Fibroblast of the aortic adventitia (primary cell): ENCODE results near the genes AGBL3 and TMEM140.

DNA sequence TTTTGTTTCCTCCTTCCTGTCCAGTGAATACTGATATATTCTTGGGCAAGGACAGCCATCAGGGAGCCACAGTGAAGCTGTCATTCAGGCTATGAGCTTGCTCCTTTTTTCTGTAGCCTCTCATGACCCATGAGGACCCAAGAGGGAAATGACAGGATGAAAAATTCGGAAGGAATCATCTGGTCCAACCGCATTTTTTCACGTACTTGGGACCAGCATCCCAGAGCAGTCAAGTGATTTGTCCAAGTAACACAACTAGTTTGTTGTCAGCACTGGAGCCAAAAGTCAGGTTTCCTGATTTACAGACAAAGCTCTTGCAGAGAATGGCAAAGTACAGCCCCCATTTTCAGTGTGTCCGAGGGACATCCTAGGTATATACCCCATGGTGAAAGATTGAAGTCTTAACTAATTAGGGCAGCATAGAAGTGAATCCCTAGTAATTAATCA, 47.1 kb upstream of the AGBL3 start:
- CAGE, long polyA plus RNA: no peak

- CAGE, long polyA plus RNA: no peak
These were observed at the start of gene AGBL3 for GRCh38 chr7:134986301-134987460. AGBL3 (plus strand) TSS chr7:134986508.

DNA sequence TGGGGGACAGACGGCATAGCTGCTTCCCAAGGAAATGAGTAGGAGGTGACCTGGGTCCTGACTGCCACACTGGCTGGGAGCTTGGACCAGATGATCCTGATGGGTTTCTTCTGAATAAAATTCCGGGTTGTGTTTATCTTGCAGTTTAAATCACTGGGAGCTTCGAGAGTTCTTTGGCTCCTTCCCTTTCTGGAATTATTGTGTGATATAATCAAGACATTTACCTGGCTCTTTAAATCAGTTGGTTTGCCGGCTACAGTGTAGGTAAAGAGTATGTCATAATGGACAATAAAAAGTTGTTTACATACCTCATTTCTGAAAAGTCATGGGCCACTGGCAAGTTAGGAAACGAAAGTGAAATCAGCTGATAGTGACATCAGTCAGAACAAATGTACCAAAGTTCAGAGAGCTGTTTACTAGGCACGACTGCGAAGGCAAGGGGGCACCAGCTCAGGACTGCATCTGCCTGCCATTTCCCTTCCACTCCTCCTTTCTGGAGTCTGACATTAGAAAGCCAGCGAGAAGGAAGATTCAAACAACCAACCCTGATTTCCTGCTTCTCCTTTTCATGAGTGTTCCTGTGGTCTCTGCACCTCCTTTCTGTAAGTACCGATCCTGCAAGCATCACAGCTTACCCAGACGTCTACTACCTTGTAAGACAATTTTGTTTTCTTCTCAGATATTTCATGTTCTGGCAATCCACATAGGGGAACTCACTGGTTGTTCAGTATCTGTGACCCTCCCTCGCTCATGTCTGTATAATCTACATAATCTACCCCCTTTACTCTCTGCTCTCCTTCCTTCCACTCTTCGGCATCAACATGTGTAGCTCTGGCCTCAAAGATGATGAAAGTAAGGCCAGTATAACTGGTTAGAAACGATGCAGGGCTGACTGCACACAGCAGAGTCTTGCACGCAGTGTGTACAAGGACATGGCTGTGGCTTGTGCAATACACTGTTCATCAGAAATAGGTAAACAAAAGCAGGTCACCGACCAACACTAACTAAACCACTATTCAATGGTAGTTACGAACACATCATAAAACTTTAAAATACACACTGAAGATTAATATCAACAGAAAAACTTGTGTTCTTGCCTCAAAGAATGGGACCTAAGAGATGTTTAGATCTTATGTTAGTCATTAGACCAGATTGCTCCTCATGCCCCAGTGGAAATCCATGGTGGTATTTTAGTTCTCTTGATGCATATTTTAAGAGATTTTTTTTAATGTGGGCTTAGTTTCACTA, at the start of gene TMEM140:
Gene TMEM140, plus strand, starts transcription at position 404 of the 1,248 bp plus-strand sequence.
- CAGE, long polyA plus RNA: no peak

DNA sequence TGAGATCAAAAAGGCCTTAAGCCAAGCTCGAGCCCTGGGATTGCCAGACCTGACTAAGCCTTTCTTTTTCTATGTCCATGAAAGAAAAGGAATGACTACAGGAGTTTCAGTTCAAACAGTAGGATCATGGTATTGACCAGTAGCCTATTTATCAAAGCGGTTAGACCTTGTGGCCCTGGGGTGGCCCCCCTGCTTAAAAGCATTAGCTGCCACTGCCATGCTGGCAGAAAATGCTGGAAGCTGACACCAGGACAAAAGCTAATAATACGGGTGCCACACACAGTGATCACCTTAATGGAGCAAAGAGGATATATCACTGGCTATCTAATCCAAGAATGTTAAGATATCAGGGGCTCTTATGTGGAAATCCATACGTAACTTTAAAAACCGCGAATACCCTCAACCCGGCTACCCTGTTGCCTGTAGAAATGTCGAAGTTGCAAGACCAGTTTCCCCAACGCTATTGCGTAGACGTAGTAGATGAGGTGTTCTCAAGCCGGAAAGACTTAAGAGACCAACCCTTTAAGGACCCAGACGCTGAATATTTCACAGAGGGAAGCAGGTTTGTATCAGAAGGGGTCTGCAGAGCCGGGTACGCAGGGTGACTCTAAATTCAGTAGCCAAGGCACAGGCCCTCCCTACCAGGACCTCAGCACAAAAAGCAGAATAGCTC, 7.8 kb upstream of the CYREN start:
- CAGE, long polyA plus RNA: no peak

DNA sequence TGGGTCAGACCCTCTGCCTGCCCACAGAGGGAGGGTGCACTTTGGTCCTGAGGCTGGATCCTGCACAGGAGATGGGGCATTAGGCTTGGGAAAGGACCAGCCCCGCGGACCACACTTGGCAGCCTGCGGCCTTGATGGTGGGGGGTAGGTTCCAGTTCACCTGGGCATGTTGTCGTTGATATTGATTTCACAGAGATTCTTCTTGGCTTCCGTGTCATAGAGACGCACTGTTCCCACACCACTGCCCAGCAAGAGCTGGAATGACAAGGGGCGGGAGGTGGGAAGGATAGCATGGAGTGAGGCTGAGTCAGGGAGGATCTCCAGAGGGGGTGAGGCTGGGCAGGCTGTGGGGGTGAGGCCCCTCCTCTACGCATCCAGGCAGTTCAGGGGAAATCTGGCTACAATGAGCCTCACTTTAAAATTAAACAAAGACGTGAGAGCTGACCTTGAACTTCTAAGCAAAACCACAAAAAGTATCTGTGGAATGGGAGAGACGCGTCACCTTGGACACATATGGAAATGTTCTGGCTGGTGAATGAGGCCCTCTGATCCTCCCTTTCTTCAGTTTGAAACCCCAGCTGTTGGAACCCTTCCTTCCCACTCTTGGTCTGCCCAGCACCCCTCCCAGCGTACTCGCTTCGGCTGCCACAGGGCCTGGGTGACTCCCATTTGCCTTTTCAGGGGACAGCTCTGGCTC, 17.8 kb downstream of the WDR91 start:
- CAGE, long polyA plus RNA: no peak

DNA sequence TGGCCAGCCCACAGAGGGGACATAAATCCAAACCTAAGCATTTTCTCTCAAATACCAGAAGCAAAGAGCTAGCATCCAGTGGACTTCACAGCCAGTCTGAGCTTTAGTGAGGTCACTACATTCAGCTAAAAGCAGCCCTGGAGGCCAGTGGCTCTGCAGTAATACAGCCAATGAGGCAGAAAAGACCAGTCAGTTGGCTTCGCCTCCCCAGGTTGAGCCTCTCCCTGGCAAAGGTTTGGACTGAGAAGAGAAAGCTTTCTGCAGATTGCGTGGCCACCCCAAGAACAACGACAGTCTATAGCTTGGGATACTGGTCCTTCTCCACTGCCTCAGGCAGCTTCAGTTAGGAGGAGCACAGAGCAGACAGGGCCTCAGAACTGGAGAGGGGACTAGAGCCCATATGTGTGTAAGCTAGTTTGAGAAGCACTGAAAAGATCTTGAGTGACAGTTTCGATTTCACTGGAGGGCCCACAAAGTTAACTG, 3.8 kb downstream of the WDR91 start:
- CAGE, long polyA plus RNA: no peak

DNA sequence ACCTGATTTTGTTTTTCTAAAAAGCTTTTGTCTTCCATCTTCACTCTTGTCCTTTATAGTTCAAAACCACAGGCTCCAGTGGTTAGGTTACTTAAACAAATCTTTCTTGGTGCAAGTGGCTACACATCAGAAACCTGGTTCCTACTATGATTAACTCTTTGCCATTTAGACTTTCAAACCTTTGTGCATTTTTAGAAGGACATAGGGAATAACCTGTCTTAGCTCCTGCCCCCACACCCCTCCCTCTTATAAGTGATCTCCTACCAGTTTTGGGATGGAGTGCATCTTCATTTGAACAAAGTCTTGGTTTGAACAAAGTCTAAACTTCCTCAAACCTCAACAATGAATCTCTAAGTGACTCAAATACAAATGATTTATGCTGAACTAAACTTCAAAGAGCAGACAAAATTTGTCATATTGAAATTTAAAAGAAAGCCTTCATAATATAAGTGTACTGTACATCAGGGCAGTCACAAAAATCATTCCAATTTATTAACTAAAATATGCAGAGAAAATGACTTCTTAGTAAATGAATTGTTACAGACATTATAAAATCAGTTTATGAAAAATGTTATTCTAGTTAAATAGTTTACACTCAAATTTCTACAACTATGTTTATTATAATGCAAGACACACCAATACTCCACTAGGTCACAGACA, 136.0 kb downstream of the STRA8 start:
- CAGE, long polyA plus RNA: no peak

DNA sequence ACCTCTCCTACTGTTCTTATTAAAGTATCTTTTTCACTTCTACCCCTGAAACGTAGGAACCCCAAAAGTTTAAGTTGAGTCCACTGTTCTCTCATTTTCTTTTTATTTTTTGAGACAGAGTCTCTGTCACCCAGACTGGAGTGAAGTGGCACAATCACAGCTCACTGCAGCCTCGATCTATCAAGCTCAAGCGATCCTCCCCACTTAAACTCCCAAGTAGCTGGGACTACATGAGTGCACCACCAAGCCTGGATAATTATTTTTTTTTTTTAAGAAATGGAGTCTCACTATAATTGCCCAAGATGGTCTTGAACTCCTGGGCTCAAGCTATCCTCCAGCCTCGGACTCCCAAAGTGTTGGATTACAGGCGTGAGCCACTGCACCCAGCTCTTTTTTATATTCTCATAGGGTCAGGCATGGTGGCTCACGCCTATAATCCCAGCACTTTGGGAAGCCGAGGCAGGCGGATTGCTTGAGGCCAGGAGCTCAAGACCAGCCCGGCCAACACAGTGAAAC, 13.1 kb downstream of the CNOT4 start:
- CAGE, long polyA plus RNA: no peak

DNA sequence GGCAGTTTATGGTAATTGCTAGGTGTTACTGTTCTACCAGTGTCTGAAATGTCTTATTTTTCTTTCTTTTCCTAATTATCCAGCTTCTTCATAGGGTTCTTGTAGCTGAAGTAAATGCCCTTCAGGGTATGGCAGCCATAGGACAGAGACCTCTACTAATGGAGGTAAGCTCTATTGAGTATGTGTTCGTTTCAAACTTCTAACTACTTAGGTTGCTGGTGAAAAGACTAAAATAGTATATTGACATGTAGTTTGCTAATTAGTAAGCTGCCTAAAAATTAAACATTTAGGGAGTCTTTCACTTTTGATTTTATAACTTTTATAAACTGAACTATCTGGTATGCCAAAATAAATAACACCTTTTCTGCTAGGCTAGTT, 44.8 kb upstream of the STMP1 start:
- CAGE, long polyA plus RNA: no peak

DNA sequence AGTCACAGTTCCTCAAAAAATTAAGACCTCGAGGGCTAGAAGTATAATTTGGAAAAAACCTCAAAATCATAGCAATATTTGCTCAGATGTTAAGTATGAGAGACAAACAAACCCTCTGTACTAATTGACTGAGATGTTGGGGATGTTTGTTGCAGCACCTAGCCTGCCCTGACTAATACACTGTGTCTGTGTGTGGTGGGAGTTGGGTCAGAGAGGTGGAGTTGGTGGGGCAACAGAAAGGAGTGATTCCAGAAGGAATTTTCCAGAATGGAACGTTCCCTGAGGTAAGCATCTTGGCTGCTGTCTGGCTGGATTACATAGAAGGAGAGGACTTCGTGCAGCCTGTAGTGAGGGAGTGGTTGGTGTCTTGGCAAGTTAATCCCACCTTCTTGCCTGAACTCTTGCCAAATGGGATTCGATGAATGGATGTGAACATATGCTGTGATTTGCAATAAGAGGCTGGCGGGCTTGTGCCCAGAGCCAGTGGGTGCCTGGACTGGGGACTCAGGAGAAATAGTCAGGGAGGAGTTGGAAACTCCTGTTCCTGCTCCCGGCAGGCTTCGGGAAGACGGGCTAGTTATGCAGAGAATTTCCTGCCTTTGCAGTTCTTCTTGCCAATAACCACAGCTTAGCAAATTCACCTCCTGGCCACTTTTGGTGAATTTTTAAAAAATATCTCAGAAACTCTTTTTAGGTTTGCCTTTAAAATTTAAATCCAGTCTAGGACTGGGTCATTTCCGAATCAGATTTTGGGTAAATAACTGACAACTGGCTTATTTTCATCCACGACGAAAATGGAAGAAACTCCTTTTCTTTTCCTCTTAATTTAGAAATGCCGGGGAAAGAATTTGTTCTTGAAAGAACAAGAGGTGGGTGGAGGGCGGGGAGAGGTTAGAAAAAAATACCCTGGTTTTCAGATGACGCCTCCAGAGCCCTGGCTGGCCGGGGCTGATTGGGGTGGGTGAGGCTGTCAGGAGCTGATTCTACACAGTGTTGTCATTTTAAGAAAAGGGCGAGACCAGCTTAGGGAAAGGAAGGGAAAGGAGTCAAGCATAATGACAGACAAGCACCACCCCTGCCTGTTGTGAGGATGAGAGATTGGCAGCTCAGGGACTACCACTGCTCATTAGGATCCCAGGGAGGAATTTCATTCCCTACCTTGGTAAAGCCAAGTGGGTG, 9.5 kb upstream of the FAM180A start:
- CAGE, long polyA plus RNA: no peak

GRCh38 chr7:135930378-135930776, 46.8 kb downstream of the MTPN start:
- CAGE, long polyA plus RNA: no peak

DNA sequence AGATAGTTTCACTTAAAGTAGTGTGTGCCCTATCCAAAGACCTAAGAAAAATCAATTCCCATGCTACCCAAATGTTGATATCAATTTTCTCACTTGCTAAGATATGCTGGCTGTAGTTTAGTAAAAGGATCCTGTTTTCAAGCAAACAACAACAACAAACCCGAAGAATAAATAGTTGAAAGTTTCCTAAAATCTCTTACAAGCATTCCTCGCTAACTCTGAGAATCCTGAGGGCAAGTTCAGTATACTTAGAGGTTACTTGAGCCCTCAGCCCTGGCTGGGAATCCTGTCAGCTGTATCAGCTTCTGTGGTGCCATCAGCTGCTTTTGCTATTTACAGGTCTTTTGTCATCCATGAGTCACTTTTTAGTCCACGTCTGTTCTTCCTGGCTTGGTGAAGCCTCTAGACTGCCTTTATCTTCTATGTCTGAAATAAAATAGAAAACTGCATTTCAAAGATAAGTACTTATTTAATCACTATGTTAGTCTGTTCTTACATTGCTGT, 59.8 kb upstream of the MTPN start:
- CAGE, long polyA plus RNA: no peak

- CAGE, long polyA plus RNA: no peak
These were observed 124.9 kb downstream of the DGKI start for GRCh38 chr7:137721868-137722233.

GRCh38 chr7:137878230-137879026, 31.7 kb upstream of the DGKI start:
- CAGE, long polyA plus RNA: no peak

DNA sequence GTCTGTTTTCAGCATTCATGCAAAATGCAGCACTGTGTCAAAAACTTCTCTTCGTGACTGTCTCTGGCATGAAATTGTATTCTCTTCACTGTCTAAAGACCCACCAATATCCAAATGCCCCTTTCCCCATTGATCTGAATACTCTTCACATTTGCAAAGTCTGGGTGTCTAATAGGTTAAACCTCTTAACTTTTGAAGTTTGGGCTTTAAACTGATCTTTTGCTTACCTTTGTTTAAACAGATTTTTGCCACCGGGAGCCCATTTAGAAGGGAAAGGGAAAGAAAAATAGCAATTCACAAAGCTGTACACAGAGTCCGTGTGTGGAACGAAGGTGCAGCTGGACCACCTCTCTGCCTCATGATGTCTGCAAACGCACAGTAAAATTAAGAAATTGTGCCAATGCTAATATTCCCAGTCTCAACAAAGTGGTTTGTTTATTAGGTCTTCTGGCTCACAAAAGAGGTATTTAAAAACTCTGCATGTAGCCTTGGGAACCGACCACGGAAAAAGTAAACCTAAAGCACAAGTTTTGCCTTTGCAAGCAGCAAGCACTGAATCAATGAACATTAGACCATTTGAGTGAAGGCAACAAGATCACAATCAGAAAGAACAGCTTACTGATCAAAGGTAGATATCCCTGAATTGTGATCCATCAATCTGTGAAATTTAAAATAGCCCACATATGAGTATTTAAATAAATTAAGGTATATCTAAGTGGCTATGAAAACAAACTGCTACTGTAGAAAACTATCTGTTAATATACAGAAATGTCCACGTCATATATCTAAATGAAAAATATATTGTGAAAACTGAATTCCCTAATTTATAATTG, 57.7 kb downstream of the CREB3L2 start:
- CAGE, long polyA plus RNA: no peak

DNA sequence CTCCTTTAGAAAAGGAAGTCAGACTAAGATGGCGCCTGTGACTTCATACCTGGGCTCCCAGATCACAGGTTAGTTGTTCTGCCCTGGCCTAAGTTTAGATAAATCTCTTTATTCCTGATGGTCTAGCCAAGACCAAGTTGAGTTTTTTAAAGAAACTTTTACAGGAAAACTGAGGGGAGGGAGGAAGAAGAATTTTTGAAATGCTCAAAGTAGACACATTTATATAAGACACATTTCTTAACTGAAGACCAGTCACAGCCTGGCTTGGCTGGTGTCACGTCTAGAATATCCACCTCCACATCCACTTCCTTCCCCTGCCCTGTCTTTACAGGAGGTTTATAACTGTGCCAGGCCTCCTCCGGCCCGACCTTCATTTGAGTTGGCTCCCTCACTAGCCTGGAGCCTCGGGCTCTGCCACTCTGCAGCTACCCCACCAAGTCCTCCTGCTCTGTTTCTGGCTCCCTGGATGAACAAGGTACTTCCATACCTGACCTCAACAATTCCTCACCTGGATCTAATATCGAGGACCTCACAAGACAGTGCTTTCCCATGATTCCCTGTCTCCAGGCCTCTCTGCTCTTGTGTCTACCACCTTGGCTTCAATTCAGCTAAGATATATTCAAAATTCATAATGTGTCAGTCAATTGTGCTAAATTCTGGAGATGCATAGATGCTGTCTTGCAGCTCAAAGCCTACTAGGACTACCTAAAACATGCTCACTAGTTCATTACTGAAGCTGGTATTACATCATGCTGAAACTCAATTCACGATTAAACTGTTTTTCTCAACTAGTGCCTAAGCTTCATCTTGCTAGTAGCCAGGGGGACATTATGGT, 54.1 kb downstream of the CREB3L2 start:
- CAGE, long polyA plus RNA: no peak

DNA sequence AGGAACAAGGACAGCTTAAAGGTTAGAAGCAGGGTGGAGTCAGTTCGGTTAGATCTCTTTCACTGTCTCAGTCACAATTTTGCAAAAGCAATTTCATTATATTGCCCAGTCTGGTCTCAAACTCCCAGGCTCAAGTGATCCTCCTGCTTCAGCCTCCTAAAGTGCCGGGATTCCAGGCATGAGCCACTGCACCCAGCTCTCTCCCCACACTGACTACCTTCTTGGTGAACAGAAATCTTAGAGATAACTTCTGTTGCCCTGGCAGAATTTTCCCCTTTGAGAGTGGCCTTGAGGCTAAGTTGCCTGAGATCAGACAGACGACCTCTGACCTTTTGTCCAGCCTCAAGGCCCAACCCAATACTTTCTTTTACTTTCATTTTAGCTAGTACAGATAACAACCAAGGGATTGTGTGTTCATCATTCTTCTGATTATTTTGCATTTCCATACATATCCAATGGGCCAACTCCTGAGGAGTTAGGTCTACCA, 146.1 kb upstream of the TRIM24 start:
- CAGE, long polyA plus RNA: no peak

DNA sequence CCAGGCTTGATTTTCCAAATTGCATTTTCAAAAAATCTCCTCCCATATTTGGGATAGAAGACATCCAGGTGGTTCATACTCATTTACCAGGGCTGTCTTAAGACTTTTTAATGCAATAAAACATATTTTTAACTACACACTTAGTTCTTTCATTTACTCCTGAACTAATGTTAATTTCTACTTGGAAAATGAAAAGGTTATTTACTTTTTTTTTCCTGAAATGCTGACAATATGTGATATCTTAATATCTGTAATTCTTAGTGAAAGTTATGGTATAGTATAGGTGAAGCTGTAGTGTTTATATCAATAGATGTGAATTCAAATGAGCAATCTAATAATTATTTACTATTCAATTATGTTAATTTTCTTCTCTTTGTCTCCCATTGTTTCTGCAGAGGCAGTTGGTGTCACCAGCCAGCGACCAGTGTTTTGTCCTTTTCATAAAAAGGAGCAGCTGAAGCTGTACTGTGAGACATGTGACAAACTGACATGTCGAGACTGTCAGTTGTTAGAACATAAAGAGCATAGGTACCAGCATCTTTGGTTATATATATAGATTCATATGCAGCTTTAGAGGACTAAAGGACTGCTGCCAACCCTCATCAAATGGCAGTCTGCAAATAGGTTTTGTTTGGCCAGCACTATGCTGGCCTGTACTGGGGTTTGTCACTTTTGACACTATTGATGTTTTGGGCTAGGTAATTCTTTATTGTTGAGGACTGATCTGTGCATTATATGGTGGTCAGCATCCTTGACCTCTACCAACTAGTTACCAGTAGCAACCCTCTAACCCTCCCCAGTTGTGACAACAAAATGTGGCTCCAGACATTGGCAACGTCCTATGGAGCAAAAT, 59.0 kb downstream of the TRIM24 start:
- CAGE, long polyA plus RNA: no peak

DNA sequence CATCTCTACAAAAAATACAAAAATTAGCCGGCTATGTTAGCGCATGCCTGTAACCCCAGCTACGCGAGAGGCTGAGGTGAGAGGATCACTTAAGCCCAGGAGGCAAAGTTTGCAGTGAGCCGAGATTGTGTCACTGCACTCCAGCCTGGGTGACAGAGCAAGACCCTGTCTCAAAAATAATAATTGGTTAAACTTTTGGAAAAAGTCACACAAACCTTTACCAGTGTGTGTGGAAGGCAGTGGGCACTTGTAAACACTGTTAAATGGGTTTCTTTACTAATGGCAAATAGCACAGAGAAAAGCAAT, 117.8 kb downstream of the SVOPL start:
- CAGE, long polyA plus RNA: no peak

- CAGE, long polyA plus RNA: no peak
These were observed 90.5 kb downstream of the SVOPL start for GRCh38 chr7:138610423-138611390.